Airway epithelial cell (primary cell): ENCODE data around the genes ARHGEF26 and LEKR1.

- RAMPAGE, long total RNA: no peak
These were observed 238.9 kb upstream of the P2RY1 start for GRCh38 chr3:152595959-152596471.

GRCh38 chr3:153161300-153161760 lies 696 bp upstream of the RAP2B start:
- RAMPAGE, long total RNA: start-site peak on the plus strand at chr3:153161414-153161689, 37 and 17 reads in 2 replicates

GRCh38 chr3:153163065-153163985 lies 1.3 kb downstream of the RAP2B start:
- RAMPAGE, long total RNA: no peak

DNA sequence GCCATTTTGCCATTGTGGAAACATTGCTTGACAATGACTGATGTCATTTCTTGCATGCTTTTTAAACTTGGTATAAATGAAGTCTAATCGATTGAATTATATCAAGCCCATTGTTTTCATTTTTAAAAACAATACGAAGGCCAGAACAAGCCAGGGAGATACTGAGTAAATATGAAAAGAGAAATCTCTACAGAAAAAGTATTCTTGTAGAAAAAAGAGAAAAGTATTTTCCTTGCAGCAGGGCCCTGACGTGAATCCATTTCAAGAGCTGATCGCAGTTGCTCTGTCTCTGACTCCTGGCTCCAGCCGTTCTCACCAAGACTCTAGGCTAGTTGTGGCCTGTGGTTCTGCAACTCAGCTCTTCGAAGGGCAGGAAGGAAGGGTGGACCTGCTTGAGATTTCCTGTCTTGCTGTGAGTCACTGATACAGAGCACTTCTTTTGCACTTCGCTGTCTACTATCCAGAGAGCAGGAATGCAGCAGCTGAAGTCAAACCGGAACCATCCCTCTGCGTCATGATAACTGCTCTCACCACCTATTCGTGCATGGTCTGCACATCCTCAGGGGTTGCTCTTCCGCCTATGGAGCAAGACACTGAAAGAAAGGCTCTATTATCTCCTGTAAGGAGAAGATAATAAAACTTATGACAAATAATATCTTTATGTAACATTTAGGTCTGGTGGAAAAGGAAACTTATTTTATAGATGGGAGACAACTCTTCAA lies 59.7 kb downstream of the RAP2B start:
- RAMPAGE, long total RNA: no peak

DNA sequence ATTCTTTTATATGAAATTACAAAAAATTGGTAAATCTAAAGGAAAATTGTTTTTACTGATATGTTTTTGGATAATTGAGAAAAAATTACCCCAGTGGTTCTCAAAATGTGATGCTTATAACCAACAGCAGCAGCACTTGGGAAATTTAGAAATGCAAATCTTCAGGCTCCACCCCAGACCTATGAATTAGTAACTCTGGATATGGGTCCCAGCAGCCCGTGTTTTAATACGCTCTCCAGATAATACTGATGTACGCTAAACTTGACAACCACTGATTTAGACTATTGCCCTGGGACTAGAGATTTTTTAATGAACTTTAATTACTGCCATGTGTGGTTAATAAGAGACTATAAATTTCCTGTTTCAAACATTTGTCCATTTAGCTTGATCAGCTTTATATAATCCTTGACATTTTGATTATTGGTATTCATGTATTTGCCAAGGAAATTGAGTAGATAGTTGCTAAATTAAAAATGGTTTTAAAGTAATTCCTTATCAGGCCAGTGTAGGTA lies 379.8 kb downstream of the RAP2B start:
- RAMPAGE, long total RNA: no peak

DNA sequence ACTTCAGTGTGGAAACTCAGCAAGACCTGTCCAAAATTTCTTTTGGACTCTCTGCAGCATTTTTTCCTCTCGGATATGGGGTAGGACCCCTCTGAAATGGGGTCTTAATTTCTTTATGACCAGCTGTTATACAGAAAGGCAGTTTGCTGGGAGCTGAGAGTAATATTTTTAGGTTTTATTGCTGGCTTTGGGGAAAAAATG lies 143.5 kb upstream of the ARHGEF26 start:
- RAMPAGE, long total RNA: no peak

GRCh38 chr3:154121131-154121547 lies at the start of gene ARHGEF26:
ARHGEF26 (plus strand) TSS chr3:154121390.
- RAMPAGE, long total RNA: no peak

DNA sequence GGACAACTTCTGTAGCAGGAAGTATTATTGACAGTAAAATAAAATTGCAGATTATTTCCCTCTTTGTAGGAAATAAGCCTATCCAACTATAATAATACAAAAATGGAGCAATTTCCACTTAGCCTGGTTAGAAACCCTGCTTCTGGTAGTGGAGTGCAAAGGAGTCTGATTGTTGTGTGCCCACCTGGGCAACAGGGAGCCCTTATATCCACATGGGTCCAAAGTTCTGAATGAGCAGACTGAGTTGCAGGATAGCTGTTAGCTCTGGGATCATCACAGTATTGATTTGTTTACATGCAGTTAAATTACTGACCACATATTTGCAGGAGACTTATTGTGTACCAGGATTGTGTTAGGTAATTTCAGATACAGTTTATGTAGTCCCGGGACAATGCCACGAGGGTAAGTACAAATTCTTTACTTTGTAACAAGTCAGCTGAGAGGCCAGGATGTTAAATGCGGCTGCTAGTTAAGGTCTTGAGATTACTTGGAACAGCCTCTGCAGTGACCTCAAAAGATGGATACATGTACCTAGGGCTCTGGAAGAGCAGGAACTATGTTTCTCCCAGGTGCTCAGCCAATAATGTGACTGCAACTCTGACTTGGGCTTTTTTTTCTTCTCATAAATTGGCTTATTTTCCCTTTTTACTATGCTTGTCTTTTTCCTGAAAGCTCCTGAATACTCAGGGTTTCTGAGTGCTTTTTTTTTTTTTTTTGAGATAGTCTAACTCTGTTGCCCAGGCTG lies 18.9 kb downstream of the ARHGEF26 start:
- RAMPAGE, long total RNA: no peak

DNA sequence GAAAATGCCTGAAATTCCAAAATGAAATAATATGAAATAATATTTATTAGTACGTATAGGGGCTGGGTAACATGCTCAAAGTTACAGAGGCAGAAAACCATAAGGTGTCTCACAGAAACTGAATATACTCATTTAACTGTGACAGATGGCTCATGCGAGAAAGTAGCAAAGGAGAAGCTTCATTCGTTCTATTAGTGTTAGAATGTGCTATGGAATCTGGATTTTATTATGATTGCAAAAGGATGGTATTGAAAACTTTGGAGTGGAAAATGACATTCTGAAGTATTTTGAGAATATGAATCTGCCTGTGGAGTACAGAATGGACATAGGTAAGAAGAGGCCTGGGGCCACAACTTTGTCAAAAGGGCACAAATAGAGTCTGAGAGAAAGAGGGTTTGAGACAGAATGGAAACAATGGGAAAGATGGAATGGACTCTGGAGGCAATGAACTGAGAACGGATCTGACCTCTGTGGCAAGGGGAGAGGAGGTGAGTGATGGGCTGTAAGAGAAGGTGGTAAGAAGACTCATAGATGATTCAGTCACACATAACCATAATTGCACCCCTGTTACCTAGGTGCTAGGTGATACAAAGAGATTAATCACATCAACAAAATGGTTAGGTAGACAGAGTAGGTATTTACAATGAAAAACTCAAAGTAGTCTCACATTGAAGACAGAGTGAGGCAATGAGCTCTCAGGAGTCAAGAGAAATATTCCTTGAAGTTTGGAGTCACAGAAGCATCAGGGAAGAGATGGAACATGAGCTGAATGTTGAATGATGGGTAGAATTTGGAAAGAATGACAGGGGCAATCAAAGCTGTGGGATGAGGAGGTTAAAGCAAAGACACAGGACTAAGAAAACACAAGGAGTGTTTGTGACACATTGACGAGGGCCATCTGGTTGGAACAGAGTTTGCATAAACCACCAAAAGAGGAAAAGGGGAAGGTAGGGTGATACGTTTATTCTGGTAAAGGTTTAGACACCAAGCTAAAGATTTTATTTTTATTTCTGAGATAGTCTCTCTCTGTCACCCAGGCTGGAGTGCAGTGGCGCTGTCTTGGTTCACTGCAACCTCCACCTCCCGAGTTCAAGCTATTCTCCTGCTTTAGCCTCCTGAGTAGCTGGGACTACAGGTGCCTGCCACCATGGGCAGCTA lies 32.5 kb downstream of the MME start:
- RAMPAGE, long total RNA: no peak

- RAMPAGE, long total RNA: no peak
These were observed 37.7 kb downstream of the STRIT1 start for GRCh38 chr3:155255850-155256049.

DNA sequence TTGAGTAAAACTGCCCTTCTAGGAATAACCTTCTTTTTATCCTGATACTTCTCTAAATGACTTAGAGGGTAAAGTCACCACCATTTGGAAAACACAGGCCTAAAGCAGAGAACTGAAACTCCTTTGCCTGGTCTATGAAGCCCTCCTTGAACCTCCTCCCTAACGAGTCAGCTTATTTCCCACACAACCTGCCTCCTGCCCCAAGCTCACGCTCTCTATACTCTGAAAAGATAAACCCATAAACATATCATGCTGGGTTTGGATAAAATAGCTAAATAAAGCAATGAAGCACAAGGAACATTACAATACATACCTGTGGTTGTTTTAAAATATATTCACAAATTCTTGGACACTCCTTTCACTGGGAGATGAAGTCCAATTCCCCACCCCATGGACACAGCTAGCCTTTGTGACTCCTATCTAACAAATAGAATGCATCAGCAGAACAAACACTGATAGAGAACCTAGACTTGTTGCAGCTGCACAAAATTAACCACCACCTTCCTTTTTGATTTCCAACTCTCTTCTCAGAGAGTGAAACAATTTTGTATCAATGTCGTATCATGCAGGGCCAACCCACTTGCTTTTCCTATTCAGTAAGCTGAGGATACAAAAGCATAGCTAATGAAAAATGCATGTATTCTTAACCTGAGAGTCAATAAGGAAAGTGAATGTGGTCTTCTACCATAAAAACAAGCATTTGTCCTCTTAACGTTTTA lies 98.1 kb downstream of the PLCH1 start:
- RAMPAGE, long total RNA: no peak

DNA sequence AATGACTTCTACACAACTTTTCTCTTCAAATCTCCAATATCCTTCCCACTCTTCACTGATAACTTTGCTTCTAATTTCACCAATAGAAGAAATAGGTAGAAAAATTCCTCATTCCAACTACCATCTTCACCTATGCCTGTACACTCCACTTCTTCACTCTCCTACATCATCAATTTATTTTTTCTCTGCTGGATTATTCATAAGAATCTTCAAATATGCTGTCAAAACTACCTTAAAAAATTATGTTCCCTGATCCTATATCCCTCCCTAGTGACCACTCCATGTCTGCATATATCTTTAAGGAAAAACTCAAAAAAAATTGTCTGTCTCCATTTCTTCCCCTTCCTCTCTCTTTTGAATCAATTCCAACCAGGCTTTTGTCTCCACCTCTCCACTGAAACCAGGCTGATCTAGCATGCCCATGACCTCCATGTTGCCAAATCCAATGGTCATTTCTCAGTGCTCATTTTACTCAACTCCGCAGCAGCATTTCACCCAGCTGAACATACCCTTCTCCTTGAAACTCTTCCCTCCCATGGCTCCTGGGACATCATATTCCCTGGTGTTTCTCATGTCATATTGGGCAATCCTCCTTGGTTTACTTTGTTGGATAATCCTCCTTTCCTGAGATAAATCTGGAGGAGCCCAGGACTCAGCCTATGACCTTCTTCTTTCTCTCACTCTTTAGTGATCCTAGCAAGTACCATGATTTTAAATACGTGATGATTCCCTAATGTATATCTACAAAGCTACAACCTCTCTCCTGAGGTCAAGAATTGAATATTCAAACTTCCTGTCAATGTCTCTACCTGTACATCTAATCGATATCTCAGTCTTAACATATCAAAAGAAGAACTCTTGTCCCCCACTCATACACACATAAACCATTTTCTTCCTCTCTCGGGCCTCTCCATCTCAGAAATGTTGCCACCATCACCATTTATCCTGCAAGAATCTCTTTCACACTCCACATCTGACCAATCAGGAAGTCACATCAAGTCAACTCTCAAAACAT lies 90.9 kb downstream of the PLCH1 start:
- RAMPAGE, long total RNA: no peak

GRCh38 chr3:155862629-155863047 lies 7.8 kb upstream of the GMPS start:
- RAMPAGE, long total RNA: no peak

DNA sequence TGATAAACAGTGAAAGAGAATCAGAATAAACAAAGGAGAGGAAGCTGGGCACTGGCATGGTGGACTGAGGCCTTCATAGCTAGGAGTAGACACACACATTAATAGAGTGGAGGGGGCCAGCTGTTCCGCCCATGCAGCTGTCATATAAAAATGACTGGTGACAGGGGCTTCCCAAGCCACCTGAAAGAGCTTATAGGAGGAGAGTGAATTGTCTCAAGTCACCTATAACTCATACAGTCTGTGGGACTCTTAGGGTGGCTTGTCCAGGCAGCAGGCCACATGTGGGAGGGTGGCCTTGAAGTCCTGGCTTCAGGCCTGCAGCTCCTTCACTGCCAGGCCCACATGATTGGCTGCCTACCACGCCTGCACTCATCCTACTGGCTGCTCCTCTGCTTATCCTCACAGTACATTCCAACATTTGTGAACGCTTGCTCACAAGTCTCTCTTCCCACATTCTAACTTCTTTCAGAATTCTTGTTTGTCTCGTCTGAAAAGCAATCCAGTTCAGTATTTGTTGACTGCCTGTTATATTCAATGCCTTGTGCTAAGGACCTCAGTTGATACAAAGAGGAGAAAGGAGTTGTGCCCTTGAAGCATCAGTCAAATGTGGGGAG lies 41.1 kb upstream of the TIPARP start:
- RAMPAGE, long total RNA: no peak

GRCh38 chr3:156676795-156677522 lies 2.6 kb downstream of the TIPARP start:
- RAMPAGE, long total RNA: no peak

GRCh38 chr3:156685074-156685558 lies 10.7 kb downstream of the TIPARP start:
- RAMPAGE, long total RNA: no peak

DNA sequence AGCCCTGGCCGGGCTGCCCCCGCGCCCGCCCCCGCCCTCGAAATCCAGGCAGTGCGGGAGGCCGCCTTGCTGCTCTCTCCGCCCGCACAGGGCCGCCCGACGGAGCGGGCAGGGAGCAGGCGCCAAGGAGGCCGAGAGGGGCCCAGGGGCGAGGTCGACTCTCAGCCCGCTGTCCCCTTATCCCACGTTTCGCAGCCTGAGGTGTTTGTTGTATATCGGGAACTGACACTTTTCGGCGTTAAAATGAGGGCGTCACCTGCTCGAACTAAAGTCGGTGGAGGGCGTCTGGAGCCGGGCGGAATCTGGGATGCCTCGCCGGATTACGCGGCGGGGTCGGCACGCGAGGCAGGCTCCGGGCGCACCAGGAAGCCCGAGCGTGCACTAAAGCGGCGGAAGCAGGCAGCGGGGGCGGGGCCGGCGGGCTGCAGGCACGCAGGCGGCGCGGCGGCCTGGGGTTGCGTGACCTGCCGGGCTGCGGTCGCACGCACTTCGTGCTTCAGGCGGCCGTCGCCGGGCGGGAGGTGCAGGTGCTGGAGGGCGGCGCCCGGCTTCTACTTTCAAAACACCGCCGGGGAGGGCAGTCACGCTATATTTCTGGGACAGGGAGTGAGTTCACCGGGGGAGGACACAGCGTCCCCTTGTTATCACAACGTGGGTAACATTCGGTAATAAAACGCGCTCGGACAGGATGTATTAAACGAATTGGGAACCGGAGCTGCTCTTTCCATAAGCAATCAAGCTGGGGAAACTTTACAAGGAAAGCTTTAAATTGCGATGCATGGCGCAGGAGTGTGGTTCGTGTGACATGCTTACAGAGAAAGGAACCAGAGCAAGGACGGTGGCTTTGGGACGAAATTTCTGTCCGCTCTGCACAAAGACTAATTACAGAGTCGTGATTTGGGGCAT lies 9.3 kb upstream of the LEKR1 start:
- RAMPAGE, long total RNA: start-site peak on the minus strand centred at position 372 of the sequence, 40 bp wide, 26 and 7 reads in 2 replicates

- RAMPAGE, long total RNA: no peak
These were observed at the start of gene LEKR1 for GRCh38 chr3:156825855-156826387. LEKR1 (plus strand) TSS chr3:156826353.

- RAMPAGE, long total RNA: no peak
These were observed 73.5 kb downstream of the CCNL1 start for GRCh38 chr3:157086345-157086976.

DNA sequence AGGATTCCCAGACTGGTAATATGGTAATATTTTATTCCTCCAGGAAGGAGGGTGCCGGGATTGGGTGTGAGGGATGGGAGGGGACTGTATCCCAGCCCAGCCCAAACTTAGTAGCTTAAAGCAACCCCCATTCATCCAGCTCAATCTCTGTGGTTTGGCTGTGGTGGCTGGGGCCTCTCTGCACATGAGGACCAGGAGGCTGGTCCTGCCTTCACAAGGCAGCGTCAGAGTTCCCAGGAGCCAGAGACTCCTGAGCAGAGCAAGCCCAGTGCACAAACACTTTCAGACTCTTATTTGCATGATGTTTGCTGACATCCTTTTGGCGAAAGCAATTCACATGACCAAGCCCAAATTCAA lies 48.4 kb downstream of the CCNL1 start:
- RAMPAGE, long total RNA: no peak